ENCODE measurements around the genes PPAN, ICAM1 and FDX2.

- PRO-cap, 2 experiments, result peak in 2 of 2 experiments; most common plus-strand start chr19:10106353 (in 2)
These were observed at the start of gene PPAN for GRCh38 chr19:10105820-10106946. Gene PPAN, plus strand, starts transcription at chr19:10106362.

GRCh38 chr19:10260008-10260481 lies 8.0 kb downstream of the MRPL4 start:
- PRO-cap, 2 experiments, result no peak in any of the 2 experiments

GRCh38 chr19:10270610-10271472 lies at the start of gene ICAM1:
Gene ICAM1, plus strand, starts transcription at chr19:10271120.
- PRO-cap, 2 experiments, result peak in 2 of 2 experiments; most common plus-strand start chr19:10271110 (in 2); most common minus-strand start chr19:10270923 (in 1)

- PRO-cap, 2 experiments, result no peak in any of the 2 experiments
These were observed 659 bp downstream of the ICAM1 start for GRCh38 chr19:10271473-10272085.

GRCh38 chr19:10315346-10316357 lies at the start of gene FDX2:
Gene FDX2, minus strand, starts transcription at chr19:10316015.
- PRO-cap, 2 experiments, result peak in 2 of 2 experiments; most common plus-strand start chr19:10315501 (in 1); most common minus-strand start chr19:10315745 (in 2)

- PRO-cap, 2 experiments, result no peak in any of the 2 experiments
These were observed 610 bp upstream of the FDX2 start for GRCh38 chr19:10316358-10316891.

DNA sequence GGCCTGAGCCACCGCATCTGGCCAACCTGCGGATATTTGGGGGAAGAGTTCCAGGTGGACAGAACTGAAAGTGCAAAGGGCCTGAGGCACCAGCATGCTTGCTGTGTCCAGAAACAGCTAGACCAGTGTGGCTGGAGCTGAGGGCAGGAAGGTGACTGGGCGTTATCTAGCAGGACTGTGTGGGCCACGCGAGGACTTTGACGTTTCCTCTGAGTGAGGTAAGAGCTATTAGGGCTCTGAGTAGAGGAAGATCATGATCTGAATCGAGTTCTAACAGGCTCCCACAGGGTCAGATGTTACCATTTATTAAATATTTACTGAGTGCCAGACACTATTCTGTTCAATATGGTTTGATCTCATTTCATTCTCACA lies 4.6 kb upstream of the PDE4A start:
- PRO-cap, 2 experiments, result no peak in any of the 2 experiments

DNA sequence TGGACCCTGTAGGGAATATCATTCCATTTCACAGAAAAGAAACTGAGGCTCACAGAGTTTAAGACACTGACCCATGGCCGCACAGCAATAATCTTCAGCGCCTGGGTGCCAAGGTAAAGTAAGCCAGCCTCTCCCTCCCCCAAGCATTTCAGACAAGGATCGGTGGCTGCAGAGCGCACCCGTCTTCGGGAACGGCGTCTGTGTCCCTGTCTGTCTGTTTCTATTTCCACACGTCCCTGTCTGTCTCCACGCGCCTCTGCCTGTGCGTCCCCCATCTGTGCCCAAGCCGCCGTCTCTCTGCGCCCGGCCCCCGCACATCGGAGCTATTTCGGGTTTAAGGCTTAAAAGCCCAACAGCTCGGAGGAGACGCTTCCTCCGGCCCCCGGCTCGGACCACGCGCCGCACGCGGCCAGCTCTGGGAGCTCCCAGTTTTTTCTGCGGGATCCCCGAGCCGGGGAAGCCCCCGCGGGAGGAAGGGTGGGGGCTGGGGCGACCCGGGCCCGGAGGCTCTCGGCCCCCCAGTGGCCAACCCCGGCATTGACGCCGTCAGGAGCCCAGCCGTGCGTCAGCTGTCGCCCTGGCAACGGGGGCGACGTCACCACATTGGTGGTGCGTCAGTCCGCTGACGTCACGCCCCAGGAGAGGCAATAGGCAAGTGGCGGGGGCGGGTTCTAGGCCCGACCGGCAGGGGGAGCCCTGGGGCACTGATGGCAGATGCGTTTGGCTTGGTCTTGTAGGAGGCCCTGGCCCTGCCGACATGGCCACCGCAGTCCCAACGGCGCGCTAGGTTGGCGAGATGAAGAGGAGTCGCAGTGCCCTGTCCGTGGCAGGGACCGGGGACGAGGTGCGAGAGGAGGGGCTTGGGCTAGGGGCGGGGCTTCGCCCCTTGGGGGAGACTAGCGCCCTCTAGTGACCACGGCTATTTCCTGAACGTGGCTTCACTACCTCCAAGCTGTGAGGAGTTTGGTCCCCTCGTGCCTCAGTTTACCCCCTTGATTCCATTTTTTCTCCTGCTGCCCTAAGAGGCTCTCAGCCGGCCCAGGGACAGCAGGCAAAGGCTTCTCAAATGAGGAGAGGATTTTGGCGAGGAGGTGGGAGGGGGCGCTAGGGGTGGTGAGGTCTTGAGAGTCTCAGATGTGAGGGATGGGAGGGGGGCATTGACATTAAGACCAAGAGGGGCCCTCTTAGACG lies 3.8 kb upstream of the PDE4A start:
- PRO-cap, 2 experiments, result peak in 1 of 2 experiments; most common plus-strand start position 151 of the sequence (in 1); most common minus-strand start position 539 of the sequence (in 1)

GRCh38 chr19:10431710-10432693 lies 11.7 kb downstream of the PDE4A start:
- PRO-cap, 2 experiments, result peak in 2 of 2 experiments; most common plus-strand start chr19:10432137 (in 1); most common minus-strand start chr19:10432010 (in 2)

GRCh38 chr19:10501763-10502529 lies 1.2 kb downstream of the KEAP1 start:
- PRO-cap, 2 experiments, result peak in 2 of 2 experiments; most common plus-strand start chr19:10502358 (in 1); most common minus-strand start chr19:10502053 (in 1)

- PRO-cap, 2 experiments, result no peak in any of the 2 experiments
These were observed 1.5 kb downstream of the S1PR5 start for GRCh38 chr19:10515637-10516351.

DNA sequence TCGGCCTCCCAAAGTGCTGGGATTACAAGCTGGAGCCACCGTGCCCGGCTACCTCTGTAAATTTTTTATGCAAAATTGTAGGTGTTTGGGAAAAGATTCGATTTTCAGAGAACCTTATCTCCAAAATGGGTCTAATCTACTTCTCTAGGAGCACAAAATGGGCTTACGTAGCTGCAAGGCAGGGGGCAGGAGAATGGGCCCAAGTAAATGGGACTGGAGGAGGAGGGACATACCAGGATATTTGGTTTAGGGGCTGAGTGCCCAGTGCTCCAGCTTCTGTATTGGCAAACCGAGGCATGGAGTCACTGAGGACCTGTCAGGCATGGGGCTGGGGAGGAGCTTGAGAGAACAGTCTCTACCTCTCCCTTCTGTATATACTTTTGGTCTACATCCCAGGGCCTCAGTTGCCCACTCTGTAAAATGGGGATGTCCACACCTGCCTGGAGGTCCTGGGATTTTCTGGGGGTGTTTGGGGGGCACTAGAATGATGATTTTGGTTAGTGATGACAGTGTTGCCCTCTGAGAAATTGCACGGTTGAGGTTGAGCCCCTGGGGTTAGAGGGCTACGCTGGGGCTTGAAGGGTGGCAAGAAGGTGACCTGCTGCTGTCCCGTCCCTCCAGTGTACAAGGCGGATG lies 4.7 kb downstream of the ATG4D start:
- PRO-cap, 2 experiments, result no peak in any of the 2 experiments

DNA sequence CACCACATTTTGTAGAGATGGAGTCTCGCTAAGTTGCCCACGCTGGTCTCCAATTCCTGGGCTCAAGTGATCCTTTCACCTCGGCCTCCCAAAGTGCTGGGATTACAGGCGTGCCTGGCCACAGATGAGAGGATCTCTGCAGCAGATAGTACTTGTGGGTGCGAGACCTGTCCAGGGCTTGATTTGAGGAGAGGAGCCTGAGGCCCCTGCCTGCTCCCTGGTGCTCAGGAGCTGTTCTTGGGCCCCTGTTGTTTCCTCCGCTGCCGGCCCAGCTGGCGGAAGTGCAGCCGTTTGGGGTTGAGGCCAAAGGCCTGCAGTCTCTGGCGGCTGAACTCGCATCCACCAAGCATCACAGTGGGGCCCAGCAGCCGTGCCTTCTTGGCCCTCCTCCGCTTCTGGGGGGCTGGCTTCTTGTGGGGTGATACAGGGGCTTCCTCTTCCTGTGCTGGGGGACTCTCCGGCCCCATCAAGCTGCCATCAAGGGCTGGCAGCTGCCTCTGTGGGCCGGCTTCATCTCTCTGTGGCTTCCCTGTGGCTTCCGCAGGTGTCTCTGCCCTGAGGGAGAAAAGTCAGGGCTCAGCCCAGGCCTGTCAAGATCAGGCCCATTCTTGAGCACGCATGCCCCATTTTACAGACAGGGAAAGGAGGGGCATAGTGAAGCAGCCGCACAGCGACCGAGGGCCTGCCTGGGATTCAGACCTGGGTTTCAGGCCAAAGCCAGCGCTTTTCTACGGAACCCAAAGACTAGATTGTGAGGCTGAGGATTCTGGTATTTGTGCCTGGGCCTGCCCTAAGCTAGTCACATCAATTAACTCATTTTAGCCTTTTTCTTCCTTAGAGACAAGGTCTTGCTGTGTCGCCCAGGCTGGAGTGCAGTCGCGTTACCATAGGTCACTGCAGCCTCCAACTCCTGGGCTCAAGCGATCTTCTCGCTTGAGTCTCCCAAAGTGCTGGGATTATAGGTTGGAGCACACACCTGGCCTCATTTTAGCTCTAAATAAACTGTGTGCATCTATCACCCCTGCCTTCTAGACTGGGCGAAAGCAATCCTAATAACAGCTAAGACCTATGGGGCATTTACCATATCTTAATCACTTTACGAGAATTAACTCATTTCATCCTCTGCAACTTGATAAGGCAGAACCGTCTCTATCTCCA lies 10.4 kb downstream of the ATG4D start:
- PRO-cap, 2 experiments, result no peak in any of the 2 experiments

DNA sequence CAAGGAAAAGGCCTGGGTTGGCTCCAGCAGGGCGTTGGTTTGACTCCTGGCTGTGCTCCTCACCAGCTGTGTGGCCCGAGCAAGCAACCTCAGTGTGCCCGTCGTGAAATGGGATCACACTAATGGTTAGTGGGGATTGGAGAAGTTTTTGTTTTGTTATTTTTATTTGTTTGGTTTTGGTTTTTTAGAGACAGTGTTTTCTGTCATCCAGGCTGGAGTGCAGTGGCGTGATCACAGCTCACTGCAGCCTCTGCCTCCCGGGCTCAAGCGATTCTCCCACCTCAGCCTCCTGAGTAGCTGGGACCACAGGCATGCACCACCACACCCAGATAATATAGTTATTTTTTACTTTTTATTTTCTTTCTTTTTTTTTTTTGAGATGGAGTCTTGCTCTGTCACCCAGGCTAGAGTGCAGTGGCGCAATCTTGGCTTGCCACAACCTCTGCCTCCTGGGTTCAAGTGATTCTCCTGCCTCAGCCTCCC lies 12.4 kb upstream of the SLC44A2 start:
- PRO-cap, 2 experiments, result no peak in any of the 2 experiments

GRCh38 chr19:10652586-10652796 lies 1.7 kb upstream of the ILF3 start:
- PRO-cap, 2 experiments, result no peak in any of the 2 experiments

DNA sequence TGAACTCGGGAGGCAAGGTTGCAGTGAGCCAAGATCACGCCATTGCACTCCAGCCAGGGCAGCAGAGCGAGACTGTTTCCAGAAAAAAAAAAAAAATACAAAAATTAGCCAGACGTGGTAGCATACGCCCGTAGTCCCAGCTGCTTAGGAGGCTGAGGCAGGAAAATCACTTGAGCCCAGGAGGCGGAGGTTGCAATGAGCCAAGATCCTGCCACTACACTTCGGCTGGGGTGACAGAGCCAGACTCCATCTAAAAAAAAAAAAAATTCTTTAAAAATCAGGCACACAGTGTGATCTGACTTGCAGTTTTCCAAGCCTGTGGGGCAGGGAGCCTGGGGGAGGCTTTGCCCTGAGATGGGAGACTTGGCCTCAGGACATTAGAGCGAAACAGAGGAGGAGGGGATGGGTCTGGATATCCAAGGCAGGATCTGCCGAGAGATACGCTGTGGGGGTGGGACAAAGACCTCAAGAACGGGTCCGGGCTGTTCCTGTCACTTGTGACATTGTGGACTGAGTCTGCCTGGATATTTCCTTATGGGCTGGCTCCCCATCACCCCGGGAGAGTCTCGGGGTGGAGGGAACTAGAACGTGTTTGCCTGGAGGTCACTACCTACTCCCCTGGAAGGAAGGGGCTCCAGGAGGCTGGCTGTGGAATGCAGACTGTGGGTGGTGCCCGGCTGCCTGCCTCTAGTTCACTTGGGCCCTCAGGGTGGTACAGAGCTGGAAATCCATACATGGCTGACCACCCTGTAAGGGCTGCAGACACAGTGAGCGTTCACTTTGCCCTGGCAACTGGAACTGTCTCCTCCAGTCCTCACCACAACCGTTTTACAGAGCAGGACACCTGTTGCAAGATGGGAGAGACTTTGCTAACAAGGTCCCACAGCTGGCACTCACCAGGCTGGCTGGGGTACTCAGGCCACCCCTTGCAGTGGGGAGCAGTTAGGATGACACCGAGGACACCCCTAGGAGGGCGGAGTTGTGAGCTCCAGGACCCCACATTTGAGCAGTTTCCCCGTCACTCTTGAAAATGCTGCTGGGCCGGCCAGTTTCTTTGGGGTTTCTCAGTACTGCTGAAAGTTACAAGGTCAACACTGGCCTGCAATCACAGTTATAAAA lies 26.4 kb downstream of the DNM2 start:
- PRO-cap, 2 experiments, result no peak in any of the 2 experiments

DNA sequence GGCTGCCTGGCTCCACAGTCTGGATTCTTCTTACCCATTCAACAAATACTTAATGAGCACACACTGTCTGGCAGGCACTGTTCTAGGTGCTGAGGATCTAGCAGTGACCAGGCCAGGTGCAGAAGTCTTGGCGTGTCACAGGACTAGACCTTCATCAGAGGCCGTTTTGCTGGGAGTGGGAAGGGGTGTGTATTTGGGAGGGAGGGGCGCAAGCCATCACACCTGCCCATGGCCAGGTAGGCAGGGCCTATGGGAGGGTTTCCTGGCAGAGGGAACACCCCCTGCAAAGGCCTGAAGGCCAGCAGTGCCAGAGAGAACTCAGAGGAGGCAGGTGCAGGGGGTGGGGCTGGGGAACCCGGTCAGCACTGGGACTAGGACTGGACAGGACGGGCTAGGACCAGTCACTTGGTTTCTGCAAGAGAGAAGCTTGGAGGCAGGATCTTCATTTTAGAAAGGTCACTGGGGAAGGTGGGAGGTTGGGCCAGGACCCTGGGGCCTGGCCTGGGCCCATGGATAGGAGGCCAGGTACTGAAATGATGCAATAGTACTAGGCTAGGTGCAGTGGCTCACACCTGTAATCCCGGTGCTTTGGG lies 31.9 kb downstream of the DNM2 start:
- PRO-cap, 2 experiments, result no peak in any of the 2 experiments

DNA sequence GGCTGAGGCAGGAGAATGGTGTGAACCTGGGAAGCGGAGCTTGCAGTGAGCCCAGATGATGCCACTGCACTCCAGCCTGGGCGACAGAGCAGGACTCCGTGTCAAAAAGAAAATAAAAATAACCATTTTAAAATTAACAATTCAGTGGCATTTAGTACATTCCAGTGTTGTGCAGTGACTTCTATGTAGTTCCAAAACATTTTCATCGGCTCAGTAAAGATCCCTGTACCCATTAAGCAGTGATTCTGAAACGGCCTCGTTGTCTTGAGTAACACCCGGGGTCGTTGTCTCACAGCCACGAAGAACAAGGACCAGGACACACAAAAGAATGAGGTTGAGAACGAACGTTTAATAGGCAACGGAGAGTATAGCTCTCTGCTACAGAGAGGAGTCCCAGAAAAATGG lies 2.3 kb upstream of the TMED1 start:
- PRO-cap, 2 experiments, result no peak in any of the 2 experiments

GRCh38 chr19:10920321-10920779 lies 8.1 kb downstream of the YIPF2 start:
- PRO-cap, 2 experiments, result no peak in any of the 2 experiments

DNA sequence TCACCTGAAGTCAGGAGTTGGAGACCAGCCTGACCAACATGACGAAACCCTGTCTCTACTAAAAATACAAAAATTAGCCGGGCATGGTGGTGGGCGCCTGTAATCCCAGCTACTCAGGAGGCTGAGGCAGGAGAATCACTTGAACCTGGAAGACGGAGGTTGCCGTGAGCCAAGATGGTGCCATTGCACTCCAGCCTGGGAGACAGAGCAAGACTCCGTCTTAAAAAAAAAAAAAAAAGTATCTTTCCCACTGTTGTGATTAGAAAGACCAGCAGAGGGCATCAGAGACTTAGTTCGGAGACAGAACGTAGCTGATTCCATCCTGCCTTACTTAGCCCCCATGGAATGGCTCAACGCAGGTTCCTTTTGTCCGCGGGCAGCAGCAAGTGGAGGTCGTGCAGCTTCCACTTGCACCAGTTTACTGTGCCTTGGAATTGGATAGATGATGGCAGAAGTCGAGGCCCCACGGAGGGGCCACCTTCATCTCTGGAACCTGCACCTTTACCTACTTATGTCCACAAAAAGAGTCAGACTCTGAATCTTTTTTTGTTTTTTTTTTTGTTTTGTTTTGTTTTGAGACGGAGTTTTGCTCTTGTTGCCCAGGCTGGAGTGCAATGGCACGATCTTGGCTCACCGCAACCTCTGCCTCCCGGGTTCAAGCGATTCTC lies 8.1 kb downstream of the TIMM29 start:
- PRO-cap, 2 experiments, result peak in 1 of 2 experiments; most common plus-strand start position 358 of the sequence (in 1)